Camera-type eye (tissue), 1 donor: ENCODE measurements around a stretch of chr11.

- RAMPAGE, long total RNA = no peak
Measured at GRCh38 chr11:126336139-126336477, 19.4 kb upstream of the ST3GAL4 start.

DNA sequence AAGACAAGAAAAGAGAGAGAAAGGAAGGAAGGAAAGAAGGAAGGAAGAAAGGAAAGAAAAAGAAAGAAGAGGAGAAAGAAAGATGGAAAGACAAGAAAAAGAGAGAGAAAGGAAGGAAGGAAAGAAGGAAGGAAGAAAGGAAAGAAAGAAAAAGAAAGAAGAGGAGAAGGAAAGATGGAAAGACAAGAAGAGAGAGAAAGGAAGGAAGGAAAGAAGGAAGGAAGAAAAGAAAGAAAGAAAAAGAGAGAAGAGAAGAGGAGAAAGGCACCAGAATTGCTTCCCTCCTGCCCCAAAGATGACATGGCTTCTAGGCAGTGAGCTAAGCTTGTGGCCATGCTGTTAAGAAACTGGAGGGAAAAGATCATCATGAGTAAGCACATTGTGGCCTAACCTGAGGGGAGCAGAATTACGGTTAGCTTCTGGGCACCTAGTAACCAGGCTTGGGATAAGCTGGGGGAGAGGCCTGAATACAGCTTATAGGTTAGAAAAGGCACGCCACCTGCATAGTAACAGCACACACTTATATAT, 2.3 kb upstream of the ST3GAL4 start:
- RAMPAGE, long total RNA = no peak

DNA sequence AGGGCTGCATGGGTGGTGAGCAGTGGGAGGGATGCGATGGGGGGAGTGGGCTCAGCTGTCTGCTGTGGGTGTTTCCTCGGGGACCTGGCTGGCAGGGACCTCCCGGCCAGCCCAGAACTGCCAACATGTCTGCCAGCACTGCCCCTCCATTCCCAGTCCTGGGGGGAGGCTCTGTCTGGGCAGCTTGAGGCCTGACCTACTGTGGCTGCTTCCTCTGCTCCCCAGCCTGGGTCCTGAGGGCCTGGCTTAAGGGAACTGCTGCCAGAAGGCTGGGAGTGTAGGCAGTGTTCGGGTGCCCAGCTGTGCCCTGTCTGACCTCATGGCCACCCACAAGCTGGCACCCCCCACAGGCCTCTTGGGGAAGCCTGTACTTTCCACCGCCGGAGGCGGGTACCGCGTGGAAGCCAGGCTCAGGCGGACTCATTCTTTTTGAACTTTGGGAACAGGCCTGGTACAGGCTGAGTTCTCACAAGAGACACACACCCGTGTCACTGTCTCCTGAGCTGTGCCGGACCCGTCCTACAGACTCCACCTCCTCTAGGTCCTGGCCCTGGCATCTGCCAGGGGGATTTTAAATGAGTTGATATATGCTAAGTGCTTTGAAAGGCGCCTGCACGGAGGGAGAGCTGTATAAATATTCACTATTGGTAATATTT, 1.0 kb downstream of the ST3GAL4 start:
- RAMPAGE, long total RNA = no peak

GRCh38 chr11:126359411-126360526, 4.3 kb downstream of the ST3GAL4 start:
- RAMPAGE, long total RNA = no peak

DNA sequence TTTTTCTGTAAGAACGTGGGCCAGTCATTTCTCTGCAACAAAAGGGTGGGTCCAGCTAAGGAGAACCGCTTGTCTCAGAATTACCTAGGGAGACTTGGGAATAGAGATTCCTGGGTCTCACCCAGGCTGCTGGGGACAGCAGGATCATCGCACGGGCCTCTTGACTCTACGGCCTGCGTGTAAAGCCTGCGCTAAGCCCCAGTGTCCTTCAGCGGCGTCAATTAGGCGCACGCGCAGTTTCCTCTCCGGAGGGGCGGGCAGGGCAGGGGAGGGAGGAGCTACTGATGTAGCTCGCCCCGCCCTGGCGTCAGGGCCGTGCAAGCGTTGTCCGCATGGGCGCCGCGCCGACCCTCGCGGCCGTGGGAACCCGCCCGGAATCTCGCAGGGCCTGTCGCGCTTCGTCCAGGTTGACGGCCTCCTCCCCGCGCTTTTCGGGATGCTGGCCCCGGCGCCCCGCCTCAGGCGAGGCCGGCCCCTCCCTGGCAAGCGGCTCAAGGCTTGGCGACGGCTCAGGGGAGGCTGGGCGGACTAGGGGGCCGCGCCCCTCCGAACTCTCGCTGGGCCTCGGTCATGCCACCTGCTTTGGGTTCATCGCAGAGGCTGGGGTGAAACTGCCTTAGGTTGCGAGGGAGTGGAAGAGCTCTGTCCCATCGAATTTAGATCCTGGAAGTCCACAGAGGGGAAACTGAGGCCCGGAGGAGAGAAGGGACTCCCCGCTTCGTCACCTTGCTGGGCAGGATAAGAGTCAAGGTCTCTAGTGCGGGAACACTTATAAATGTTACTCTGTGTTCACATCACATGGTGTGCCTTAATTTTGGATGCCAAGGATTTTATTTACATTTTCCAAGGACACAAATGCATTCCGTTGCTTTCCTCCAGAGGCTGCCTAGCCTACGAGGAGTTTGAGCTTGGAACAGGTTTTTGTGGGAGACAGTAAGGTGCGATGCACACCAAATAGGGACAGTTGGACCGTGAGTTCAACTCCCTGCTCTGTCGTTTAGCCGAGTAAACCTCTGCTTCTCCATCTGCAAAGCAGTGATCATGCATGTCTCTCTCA, 61.3 kb downstream of the ST3GAL4 start:
- RAMPAGE, long total RNA = no peak

DNA sequence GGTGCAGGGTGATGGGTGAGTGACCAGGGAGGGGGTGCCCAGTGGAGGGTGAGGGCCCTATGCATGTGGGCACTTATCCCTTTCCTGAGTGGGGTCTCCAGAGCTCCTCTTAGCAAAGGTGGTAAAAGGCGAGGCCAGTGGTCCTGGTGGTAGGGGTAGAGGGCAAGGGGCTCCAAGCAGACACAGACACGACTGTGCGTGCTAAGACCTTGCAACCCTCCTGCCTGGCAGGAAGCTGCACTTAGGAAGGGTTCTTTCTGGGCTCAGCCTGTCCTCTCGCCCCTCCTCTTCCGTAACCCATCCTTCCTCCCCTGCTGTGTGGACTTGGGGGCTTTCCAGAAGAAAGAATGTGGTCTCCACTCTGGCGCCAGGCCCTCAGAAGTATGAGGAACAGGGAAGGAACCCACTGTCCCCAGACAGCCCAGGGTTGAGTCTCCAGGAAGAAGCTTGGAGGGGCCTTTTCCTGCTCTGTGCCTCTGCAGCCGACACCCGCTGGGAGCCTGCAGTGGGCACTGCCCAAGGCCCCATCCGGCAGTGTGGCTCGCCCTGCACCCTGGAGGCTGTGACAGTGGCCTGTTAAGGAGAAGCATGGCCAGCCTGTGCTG, 112.5 kb downstream of the ST3GAL4 start:
- RAMPAGE, long total RNA = no peak

DNA sequence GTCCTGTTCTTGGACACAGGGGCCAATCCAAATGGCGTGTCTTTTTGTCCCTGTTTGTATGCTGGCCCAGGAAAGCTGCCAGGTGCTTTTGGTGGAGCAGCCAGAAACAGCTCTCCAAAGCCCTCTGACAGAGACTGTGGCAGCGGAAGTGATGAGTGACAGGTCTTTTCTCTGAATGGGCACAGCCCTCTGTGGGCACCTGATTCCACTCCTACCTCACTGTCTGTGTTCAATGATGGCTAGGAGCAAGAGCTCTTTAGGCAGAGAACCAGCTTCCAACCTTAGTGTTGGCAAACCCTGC, 106.4 kb upstream of the KIRREL3 start:
- RAMPAGE, long total RNA = no peak

DNA sequence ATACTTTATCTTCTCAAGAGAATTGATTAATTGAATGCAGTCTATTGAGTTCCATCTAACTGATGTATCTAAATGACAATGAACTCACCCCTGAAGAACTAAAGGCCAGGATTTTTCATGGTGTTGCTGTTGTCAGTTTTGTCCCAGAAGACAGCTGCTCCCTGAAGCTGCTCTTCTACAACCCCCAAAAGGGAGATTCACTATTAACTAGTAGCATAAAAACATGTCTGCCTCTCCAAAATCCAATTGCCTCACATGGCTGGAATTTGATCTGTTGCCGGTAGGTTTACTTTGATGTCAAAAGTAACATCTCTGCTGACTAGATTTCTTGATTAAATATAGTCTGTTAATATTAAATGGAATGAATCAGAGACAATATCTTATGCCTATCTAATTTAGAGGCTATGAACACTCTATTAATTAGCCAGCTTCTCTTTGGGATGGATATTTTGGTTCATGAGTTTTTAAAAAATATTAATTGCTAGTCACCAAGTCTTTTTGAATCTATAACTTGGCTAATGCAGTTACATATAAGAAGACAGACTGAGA, 425.4 kb downstream of the ETS1 start:
- RAMPAGE, long total RNA = no peak

DNA sequence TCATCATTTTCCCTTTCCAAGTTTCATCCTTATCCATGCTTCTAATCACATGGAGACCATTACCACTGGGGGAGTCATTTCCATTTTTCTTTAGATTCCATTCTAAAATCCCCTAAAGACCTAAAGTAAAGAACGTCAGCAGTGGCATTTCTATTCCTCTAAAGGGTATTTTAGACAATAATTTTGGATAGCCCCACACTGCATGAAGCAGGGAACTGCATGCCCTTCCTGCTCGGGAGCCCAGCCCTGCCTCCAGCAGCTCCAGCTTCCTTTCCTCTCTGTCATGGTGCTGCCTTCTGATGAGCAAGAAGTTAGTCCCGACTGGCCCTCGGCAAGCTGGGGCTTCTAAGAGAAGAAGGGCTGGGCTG, 296.5 kb downstream of the ETS1 start:
- RAMPAGE, long total RNA = no peak

GRCh38 chr11:128291879-128292390, 295.4 kb downstream of the ETS1 start:
- RAMPAGE, long total RNA = no peak

GRCh38 chr11:128422414-128423147, 164.8 kb downstream of the ETS1 start:
- RAMPAGE, long total RNA = no peak

- RAMPAGE, long total RNA = no peak
Measured at GRCh38 chr11:128461189-128461701, 126.1 kb downstream of the ETS1 start.

DNA sequence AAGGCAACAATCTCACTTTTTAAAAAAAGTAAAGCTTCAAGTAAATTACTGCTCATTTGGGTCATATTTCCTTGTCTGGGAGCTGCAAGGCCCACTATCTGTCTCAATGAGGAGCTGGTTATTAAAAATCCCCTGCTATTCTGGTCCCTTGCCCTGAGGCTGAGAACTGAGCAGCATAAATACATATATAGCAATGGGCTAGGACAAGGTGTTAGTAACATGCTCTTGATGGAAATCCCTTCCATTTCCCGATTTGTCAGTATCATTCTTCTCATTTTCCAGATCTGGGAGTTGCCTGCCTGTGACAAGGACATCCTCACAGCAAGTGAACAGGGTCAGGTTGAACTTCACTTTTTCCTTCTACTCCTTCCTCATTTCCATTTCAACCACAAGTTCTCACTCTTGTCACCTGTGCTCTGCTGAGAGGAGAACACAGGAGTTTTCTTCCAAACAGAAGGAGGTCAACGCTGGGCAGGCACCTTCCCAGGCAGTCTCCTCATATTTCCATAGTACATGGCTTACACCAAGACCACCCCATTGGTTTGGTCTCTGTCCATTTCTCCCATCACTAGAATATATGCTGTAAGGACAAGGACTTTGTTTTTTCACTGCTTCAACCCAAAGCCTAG, 119.1 kb downstream of the ETS1 start:
- RAMPAGE, long total RNA = no peak

GRCh38 chr11:128473634-128474376, 113.6 kb downstream of the ETS1 start:
- RAMPAGE, long total RNA = no peak

GRCh38 chr11:128505316-128506174, 81.8 kb downstream of the ETS1 start:
- RAMPAGE, long total RNA = no peak

GRCh38 chr11:128506265-128506869, 81.0 kb downstream of the ETS1 start:
- RAMPAGE, long total RNA = no peak

DNA sequence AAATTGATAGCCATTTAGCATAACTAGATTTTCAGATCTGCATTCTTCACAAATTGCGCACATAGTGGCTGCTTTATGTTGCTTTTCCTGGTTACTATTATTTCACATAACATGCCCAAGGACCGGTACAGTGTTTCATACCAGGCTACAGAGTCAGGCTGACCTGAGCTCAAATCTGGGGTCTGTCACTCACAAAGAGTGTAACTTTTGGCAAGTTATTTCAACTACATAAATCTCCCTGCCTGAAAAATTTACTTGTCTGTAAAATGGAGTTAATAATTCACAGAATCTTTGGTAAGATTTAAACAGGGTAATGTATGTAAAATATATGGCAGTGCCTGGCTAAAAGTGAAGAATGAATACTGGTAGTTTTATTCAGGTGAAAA, 49.0 kb downstream of the ETS1 start:
- RAMPAGE, long total RNA = no peak

- RAMPAGE, long total RNA = no peak
Measured at GRCh38 chr11:128628063-128629220, 41.1 kb upstream of the ETS1 start.

DNA sequence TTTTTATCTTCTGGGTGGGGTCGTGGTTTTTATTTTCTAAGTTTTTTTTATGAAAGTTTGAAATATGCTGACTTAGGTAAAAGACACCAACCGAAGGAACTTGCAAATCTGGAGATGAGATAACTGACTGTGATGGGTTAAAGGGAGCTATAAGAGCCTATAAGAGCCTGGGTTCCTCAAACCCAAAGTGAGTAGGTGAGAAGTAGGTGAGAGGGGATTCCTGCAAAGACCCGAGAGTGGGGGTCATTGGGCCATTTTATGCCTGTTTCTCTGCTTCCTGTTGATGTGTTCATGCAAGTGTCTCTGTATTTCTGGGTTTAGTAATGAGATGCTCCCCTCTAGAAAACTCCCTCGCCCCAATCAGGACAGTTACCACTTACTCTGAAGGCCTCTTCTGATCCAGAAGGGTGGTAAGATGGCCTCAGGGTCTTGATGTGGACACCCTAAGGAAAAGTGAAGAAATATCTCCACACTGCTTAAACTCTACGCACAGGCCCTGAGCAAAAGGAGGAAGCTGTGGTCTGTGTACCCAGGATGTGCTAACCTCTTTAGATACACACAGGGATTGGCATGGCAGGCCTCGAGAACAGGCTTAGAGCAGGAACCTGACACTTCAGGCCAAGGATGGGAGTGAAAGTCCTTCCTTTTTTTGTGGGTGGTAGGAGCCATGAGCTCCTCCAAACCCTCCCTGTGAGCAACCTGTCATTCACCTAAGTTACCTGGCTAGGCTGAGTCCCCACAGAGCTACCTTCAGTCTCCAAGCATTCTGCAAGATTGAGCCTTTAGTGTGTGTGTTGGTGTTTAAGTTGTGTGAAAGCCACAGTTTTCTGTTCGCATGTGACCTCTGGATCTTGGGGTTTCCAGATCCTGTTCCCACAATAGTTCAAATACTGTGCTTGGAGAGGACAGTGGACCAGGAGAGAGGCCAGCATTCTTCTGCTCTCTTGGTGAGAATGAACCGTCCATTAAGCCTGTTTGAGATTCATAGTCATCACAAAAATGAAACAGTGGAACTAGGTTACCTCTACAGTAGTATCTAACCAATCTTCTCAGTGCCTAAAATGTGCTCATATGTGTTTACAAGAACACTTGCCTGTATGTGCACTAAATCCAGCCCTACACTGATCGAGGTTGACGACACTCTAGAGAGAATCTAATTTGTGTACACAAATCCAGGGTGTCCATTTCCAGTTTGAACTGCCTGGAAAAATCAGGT, 2.1 kb downstream of the FLI1 start:
- RAMPAGE, long total RNA = no peak

DNA sequence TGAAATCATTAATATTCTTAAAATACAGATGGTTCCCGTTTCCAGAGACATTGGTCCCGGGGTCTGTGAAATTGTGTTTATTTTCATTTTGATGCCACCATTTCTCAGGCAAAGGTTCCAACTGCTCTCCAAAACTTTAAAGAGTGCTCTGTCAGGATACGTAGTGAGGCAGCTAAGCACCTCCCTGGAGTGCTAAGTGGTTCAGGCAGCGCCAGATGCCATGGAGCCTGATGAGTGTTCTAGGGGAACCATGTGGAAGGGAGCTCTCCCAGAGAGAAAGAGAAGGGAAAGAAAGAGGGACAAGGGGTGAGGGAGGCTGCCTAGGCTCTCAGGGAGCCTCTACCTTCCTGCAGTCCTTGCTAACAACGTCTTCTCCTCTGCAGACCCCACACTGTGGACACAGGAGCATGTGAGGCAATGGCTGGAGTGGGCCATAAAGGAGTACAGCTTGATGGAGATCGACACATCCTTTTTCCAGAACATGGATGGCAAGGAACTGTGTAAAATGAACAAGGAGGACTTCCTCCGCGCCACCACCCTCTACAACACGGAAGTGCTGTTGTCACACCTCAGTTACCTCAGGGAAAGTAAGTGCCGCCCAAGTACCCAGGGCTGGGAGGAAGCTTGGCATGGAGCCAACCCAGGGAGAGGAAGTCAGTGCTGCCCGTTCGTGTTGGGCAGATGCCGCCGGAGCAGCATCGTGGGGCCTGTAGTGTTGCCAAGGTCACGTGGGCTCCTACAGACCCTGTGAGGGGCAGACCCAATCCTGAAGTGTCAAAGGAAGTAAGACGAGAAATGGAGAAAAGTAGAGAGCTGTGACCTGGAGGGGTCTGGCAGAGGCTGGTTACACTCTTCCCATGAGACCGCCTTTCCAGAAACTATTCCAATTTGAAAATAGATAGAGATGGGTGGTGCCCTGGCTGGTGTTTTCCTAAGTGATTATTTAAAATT, 78.8 kb downstream of the FLI1 start:
- RAMPAGE, long total RNA = no peak